Cardiac ventricle fibroblast (primary cell): ENCODE measurements around a stretch of chrX.

- RAMPAGE, long total RNA = no peak
These were observed 8.2 kb upstream of the SMS start for GRCh38 chrX:21932368-21932674.

DNA sequence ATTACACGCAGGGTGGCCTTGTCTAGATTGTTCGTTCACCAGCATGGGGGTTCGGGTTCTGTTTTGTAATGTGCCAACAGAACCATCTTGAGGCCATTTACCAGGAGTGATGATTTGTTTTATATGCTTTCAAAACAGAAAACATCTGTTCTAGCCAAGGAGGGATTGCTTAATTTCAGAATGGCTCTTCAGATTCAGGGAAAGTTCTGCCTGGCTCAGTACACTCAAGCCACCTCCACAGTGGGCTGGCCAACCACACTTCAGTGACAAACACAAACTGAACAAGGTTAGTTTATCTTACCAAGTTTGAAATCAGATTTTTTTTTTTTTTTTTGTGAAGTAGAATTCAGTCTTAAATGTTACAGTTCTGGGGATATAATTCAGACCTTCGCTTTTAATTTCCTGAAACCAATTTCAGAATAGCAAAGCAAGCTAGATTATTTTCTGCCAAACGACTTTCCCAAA lies 23.3 kb downstream of the SMS start:
- RAMPAGE, long total RNA = no peak

DNA sequence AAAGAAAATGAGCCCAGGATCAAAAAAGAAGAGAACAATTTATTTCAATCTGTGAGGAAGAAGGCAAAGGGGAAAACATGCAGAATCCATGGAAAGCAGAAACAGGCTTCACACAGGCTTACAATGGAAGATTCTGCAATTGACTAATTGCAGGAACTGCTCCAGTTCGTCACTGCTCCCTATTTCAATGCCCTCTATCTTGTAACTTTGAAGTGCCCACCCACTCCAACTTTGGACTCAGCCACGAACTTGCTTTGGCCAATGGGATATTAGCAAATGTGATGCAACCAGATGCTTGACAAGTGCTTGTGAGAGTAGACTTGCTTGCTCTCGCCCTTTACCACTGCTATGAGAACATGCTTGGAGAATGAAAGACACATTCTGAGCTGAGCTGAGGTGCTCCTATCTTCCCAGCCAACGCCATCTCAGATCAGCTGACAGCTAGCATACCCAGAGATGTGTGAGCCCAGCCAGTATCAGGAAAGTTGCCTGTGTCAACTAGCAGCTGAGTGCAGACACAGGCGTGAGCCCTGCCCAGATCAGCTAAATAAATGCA lies 105.7 kb upstream of the PTCHD1 start:
- RAMPAGE, long total RNA = no peak

DNA sequence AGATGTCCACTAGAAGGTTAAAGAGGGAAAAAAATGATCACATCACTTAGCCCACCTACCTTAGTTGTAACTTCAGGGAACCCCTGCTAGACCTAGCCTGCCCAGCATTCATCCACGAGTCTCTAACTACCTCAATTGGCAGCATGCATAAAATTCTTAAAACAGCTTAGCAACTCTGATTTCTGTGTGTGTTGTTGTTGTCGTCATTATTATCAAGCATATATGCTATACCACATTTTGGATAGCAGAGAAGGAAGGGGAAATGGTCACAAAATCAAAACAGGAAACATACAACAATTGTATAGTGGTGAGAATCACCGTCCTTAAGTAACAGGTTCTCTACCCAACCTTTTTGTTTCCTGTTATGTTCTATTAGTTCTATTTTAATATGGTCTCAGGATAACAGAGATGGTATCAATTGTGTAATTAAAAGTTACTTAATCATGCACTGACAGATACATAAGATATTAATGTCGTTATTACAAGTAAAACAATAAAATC lies 2.7 kb upstream of the ACOT9 start:
- RAMPAGE, long total RNA = no peak

DNA sequence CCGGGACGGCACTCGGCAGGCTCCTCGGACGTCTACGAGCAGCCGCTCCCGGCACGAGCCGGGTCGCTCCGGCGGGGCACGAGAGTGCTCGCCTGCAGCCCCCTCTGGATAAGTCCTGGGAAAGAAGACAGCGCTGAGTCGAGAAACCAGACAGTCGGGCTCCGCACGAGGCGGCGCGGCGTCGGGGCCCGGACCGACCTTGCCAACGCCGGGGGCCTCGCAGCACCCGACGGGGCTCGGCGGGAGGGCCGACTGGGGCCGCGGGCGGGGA lies 2.1 kb downstream of the KLHL15 start:
- RAMPAGE, long total RNA = no peak

GRCh38 chrX:24026371-24026883 lies 559 bp downstream of the KLHL15 start:
- RAMPAGE, long total RNA = no peak

- RAMPAGE, long total RNA = no peak
These were observed 22.7 kb downstream of the EIF2S3 start for GRCh38 chrX:24077181-24078060.

GRCh38 chrX:24081375-24081902 lies 26.7 kb downstream of the EIF2S3 start:
- RAMPAGE, long total RNA = no peak

- RAMPAGE, long total RNA = no peak
These were observed 71.1 kb downstream of the SUPT20HL2 start for GRCh38 chrX:24242591-24243346.

GRCh38 chrX:24464502-24464960 lies 555 bp upstream of the PDK3 start:
- RAMPAGE, long total RNA = no peak

GRCh38 chrX:24475053-24475894 lies 10.2 kb downstream of the PDK3 start:
- RAMPAGE, long total RNA = no peak

- RAMPAGE, long total RNA = no peak
These were observed 176.8 kb upstream of the DCAF8L1 start for GRCh38 chrX:28157929-28158515.

GRCh38 chrX:30617239-30617488 lies 36.1 kb upstream of the GK start:
- RAMPAGE, long total RNA = no peak

DNA sequence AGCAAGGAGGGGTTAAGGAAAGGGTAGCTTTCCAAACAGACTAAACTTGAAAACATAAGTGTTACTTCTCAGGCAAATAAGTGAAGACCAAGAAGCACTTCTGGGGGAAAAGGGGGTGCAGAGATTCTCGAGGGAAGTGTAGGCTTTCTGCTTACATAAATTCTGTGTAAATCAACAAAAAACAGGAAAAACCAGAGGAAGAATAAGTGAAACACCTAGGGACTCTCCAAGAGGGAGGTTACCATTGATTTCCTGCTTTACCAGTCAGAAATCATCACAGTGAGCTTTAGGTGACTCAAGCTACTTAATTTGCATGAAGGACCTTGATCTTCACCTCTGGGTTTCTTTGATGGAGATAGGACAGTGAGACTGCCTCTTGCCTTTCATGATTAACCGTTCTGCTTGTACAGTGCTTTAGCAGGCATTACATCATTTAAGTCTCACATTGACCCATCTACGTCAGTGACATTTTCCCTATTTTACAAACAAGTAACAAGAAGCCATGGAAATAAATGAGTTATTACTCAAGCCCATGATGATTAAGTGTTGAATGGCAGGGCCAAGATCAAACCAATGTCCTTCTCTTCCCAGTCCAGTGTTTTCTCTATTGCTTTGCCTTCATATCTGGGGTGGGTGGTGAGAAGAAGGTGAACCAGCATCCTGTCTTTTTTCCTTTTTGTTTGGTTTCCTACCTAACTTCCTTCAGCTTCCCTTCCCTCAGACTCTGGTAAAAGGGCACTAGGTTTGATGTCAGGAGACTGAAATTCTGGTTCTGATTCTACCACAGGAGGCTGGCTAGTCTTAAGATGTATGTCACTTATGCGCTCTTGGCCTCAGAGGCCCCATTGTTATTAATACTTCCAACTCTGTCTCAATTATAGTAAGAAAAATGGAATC lies 3.3 kb upstream of the GK start:
- RAMPAGE, long total RNA = no peak

- RAMPAGE, long total RNA = no peak
These were observed 57.0 kb upstream of the FTHL17 start for GRCh38 chrX:31128795-31129264.

DNA sequence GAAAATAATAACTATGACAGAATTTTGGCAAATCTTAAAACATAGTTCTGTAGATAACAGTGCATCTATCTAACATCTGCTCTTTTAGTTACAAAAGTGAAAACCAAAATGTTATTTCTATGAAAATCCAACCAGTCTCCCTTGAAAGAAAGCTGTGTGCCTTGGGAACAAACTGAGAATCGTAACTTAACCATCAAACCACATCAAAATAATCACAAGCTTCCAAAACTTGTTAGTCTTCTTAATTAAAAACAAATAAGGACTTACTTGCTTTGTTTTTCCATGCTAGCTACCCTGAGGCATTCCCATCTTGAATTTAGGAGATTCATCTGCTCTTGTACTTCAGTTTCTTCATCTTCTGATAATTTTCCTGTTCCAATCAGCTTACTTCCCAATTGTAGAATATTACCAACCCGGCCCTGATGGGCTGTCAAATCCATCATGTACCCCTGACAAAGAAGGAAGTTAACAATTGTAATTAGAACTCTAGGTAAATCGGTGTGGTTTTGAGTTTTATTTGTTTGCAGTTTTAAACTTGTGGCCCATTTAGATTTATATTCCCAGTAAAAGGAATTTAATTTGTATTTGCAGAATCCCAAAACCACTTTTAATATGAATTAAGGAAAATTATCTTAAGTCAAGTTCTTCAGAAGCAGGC lies 567.4 kb downstream of the DMD start:
- RAMPAGE, long total RNA = no peak

- RAMPAGE, long total RNA = no peak
These were observed 650 bp upstream of the PRRG1 start for GRCh38 chrX:37348577-37348850.

GRCh38 chrX:37745990-37746746 lies 33.7 kb upstream of the CYBB start:
- RAMPAGE, long total RNA = no peak

GRCh38 chrX:37817545-37817984 lies 29.8 kb downstream of the DYNLT3 start:
- RAMPAGE, long total RNA = no peak

GRCh38 chrX:37905348-37906351 lies 58.3 kb upstream of the DYNLT3 start:
- RAMPAGE, long total RNA = no peak